ENCODE results near the gene C9orf64.

- RRBS = no CpG with 5 or more reads among the region's 5 CpGs
CAGE:
- cytosol, long polyA plus RNA = no peak
- long polyA plus RNA = no peak
- nucleus, long polyA plus RNA = no peak
These were observed 85.8 kb downstream of the GNAQ start for GRCh38 chr9:77945668-77946378.

DNA sequence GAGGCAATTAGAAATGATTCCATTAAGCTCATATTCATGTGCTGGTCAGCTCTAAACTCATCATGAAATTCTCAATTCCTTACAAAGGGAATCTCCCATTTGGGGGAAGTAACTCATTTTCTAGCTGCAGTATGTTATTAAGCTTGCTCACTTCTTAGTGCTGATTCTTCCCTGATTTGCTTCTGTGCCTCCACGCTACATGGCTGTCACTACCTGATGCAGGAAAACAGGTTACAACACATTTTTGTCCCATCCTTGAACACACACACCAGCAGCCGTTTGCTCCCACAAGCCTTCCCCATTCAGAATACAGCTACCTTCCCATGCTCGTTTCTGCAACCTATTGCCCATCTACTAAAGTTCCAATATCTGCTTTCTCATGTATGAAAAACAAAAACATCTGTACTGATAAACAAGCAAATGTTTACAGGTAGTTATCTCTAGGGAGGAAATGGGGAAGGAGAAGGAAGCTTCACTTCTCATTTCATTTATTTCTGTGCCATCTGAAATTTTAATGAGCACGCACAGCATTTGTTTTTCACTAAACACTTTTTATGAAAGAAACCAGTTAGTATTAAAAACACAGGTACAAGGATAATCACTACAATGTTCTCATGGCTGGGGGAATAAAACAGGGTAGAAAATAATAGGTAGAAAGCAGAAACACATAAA is 81.3 kb downstream of the GNAQ start:
- RRBS = no CpG with 5 or more reads among the region's 4 CpGs
CAGE:
- cytosol, long polyA plus RNA = no peak
- long polyA plus RNA = no peak
- nucleus, long polyA plus RNA = no peak

GRCh38 chr9:78021617-78022113 is 9.9 kb downstream of the GNAQ start:
- RRBS = no CpG with 5 or more reads among the region's 8 CpGs
CAGE:
- cytosol, long polyA plus RNA = no peak
- long polyA plus RNA = no peak
- nucleus, long polyA plus RNA = no peak

DNA sequence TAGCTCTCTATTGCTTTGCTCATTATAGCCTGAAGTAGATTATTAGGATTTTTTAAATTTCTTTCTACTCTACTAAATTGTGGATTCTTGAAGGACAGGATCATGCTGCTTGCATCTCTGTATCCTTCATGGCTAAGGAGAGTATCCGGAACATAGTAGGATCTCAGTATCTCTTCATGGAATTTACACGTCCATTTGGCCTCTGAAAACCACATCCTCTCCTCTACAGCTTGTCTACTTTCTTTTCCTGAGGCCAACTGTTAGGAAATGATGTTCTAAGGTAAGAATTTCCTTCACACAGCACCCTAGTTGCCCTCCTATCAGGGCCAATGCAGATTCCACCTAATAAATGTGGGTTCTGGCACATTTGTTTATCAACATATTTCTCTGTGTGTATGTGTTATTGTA is 558.0 kb upstream of the TLE4 start:
- RRBS = no CpG with 5 or more reads among the region's 2 CpGs
CAGE:
- cytosol, long polyA plus RNA = no peak
- long polyA plus RNA = no peak
- nucleus, long polyA plus RNA = no peak

- RRBS = no CpG with 5 or more reads among the region's 3 CpGs
CAGE:
- cytosol, long polyA plus RNA = no peak
- long polyA plus RNA = no peak
- nucleus, long polyA plus RNA = start-site peak on the plus strand at chr9:79590964-79591459, 20 reads
These were observed 19.4 kb downstream of the TLE4 start for GRCh38 chr9:79590914-79591778.

GRCh38 chr9:79858526-79858885 is 286.7 kb downstream of the TLE4 start:
- RRBS = no CpG with 5 or more reads among the region's 3 CpGs
CAGE:
- cytosol, long polyA plus RNA = no peak
- long polyA plus RNA = no peak
- nucleus, long polyA plus RNA = no peak

- RRBS = no CpG with 5 or more reads among the region's 15 CpGs
CAGE:
- cytosol, long polyA plus RNA = no peak
- long polyA plus RNA = no peak
- nucleus, long polyA plus RNA = no peak
These were observed 92.3 kb downstream of the TLE1 start for GRCh38 chr9:81596909-81597667.

- RRBS = no CpG with 5 or more reads among the region's 5 CpGs
CAGE:
- cytosol, long polyA plus RNA = no peak
- long polyA plus RNA = no peak
- nucleus, long polyA plus RNA = no peak
These were observed 91.7 kb downstream of the TLE1 start for GRCh38 chr9:81597668-81597946.

GRCh38 chr9:81682825-81683288 is 6.5 kb downstream of the TLE1 start:
- RRBS = no CpG with 5 or more reads among the region's 9 CpGs
CAGE:
- cytosol, long polyA plus RNA = no peak
- long polyA plus RNA = no peak
- nucleus, long polyA plus RNA = no peak

DNA sequence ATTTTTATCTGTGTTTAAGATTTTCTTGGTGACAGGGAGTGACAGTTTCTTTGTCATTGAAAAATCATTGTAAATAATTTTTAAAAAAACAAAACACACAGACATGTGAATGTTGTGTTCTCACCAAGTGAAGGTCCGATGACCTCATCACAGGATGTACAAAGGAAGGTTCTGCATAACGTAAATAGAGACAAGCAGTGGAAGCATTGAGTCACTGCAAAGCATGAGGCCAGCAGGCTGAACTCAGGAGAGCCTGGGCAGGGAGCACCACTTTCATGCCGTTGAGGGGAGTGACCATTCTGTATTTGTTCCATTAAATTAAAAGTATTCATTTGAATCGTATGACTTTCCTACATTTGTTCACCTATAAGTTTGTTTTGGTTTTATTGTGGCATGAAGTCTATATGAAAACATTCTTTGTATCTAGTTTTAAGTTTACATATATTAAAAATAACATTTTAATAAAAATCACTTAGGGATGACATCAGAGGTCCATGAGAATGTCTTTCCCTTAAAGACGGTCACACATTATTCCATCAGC is 70.4 kb upstream of the TLE1 start:
- RRBS = no CpG with 5 or more reads among the region's 5 CpGs
CAGE:
- cytosol, long polyA plus RNA = no peak
- long polyA plus RNA = no peak
- nucleus, long polyA plus RNA = no peak

GRCh38 chr9:81877082-81877338 is 51.2 kb upstream of the SPATA31D4 start:
- RRBS = no CpG with 5 or more reads among the region's 6 CpGs
CAGE:
- cytosol, long polyA plus RNA = no peak
- long polyA plus RNA = no peak
- nucleus, long polyA plus RNA = no peak

DNA sequence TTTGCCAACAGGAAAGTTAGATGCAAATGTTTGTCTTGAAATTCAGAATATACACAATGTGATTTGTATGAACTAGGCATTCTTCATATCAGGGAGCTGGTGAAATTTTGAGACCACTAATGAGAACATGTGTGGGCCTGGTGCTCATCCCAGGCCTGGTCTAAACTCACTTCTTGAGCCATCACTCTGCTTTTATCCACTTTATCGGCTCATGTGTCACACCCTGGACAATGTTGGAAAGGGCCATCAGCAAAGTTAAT is 467.6 kb downstream of the SPATA31D1 start:
- RRBS = no CpG with 5 or more reads among the region's 1 CpG
CAGE:
- cytosol, long polyA plus RNA = no peak
- long polyA plus RNA = no peak
- nucleus, long polyA plus RNA = no peak

DNA sequence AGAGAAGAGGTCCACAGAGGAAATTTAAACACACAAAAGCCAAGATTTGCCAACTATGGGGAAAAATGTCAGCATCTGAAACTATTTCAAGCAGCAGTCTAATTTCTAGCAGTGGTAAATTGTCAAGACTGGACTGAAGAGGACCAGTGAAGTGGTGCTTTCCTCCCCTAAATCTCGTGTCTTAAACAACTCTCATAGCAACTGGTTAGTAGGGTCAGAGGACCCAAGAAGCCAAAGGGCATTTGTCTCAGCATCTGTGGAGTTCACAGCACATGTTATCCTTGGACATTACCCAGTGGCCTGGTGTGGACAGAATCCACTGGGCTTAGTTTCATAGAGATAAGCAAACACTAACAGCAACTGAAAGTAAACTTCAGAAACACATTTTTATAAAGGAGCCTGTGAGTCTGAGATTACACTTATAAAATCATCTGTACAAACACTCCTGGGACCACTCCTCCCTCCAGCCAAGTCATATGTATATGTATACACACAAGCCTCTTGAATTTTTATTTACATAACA is 458.0 kb downstream of the RASEF start:
- RRBS = no CpG with 5 or more reads among the region's 1 CpG
CAGE:
- cytosol, long polyA plus RNA = no peak
- long polyA plus RNA = no peak
- nucleus, long polyA plus RNA = no peak

DNA sequence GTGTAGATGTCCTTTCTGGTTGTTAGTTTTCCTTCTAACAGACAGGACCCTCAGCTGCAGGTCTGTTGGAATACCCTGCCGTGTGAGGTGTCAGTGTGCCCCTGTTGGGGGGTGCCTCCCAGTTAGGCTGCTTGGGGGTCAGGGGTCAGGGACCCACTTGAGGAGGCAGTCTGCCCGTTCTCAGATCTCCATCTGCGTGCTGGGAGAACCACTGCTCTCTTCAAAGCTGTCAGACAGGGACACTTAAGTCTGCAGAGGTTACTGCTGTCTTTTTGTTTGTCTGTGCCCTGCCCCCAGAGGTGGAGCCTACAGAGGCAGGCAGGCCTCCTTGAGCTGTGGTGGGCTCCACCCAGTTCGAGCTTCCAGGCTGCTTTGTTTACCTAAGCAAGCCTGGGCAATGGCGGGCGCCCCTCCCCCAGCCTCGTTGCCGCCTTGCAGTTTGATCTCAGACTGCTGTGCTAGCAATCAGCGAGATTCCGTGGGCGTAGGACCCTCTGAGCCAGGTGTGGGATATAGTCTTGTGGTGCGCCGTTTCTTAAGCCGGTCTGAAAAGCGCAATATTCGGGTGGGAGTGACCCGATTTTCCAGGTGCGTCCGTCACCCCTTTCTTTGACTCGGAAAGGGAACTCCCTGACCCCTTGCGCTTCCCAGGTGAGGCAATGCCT is 8.1 kb downstream of the RASEF start:
- RRBS = no CpG with 5 or more reads among the region's 21 CpGs
CAGE:
- cytosol, long polyA plus RNA = no peak
- long polyA plus RNA = no peak
- nucleus, long polyA plus RNA = no peak

DNA sequence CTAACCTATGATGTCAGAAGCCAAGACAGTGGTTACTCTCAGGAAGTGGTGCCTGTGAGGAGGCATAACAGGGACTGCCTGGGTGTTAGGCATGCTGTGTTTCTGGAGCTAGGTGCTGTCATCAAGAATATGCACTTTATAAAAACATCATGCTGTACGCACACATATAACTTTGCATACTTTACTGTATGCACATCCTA is 30.1 kb downstream of the FRMD3 start:
- RRBS = no CpG with 5 or more reads among the region's 1 CpG
CAGE:
- cytosol, long polyA plus RNA = no peak
- long polyA plus RNA = no peak
- nucleus, long polyA plus RNA = no peak

GRCh38 chr9:83955988-83957376 is at the start of gene C9orf64:
C9orf64 (minus strand) TSS chr9:83956742.
- RRBS = 66% methylated on average over 11 of the region's 86 CpGs
CAGE:
- cytosol, long polyA plus RNA = no peak
- long polyA plus RNA = no peak
- nucleus, long polyA plus RNA = start-site peak on the minus strand at chr9:83956742-83956750, 10 reads

GRCh38 chr9:84668066-84669067 is 1.2 kb upstream of the NTRK2 start:
- RRBS = 3% methylated on average over 19 of the region's 84 CpGs
CAGE:
- cytosol, long polyA plus RNA = no peak
- long polyA plus RNA = no peak
- nucleus, long polyA plus RNA = no peak

DNA sequence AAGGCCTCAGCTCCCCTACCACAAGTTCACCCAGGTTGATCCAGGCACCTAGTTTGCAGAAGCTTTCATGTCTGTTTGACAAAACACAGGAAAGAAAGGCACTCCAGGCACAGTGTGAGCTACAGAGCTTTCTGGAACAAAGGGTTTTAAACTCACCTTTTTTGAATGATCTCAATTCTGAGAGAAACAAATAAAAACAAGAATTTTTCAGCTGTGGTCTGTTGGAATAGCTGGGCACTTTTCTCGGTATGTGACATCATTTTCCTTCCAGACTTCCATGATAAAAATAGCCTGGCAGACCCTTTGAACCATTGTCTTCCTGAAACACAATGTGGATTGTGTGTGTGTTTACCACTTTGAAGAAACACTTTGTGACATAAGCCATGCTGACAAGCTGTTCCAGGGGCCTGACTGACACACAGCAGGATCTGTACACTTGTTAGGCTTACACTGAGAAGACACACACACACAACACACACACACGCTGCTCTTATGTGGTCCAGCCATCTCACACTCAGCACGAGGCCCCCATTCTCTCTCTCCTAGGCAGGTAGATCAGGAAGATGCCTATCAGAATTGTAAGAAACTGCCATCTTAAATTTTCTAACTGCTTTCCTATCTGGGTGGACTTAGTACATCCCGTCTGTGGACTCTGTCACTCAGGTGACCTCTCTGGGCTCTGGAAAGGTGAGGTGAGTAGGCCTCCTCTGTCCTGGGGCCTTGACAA is 214.1 kb downstream of the AGTPBP1 start:
- RRBS = no CpG with 5 or more reads among the region's 4 CpGs
CAGE:
- cytosol, long polyA plus RNA = no peak
- long polyA plus RNA = no peak
- nucleus, long polyA plus RNA = no peak

DNA sequence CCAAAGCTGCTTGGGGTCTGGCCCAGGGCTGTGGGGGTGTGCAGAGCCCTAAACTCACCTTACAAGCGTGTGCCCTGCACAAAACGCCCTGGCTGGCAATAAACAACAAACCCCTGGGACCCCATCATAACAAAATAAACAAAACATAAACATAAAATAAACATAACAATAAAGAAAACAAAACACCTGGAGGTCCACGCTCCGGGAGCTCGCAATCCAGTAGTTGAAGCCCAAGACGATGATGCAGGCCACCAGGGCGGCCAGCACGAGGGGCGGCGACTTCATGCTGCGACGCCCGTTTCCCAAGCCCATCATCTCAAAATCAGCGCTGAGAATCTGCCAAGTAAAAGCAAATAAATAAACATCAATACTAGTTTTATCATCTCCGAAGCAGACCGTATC is 20.4 kb downstream of the GOLM1 start:
- RRBS = no CpG with 5 or more reads among the region's 16 CpGs
CAGE:
- cytosol, long polyA plus RNA = no peak
- long polyA plus RNA = no peak
- nucleus, long polyA plus RNA = no peak

- RRBS = no CpG with 5 or more reads among the region's 8 CpGs
CAGE:
- cytosol, long polyA plus RNA = no peak
- long polyA plus RNA = no peak
- nucleus, long polyA plus RNA = no peak
These were observed 2.0 kb downstream of the GOLM1 start for GRCh38 chr9:86097347-86097815.

Data from H1 (cell line).